Aorta (tissue), 1 donor: ENCODE measurements around a stretch of chr10.

DNA sequence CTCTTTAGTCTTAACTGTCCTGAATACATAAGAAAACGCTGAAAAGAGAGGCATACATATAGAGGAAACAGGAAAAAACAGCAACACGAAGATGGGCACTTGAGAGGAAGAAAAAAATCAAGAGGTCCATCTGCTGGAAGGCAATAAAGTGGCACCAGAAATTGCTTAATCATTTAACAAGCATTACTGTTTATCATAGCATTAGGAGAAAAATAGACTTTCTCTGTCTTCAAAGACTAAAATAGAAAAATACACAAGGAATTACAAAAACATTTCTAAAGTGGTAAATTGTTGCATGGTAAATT, 35.1 kb downstream of the NSUN6 start:
- PRO-cap, result no peak

GRCh38 chr10:18710024-18710417, 50.8 kb downstream of the ARL5B start:
- PRO-cap, result no peak

GRCh38 chr10:18737433-18737747, 78.2 kb downstream of the ARL5B start:
- PRO-cap, result no peak

DNA sequence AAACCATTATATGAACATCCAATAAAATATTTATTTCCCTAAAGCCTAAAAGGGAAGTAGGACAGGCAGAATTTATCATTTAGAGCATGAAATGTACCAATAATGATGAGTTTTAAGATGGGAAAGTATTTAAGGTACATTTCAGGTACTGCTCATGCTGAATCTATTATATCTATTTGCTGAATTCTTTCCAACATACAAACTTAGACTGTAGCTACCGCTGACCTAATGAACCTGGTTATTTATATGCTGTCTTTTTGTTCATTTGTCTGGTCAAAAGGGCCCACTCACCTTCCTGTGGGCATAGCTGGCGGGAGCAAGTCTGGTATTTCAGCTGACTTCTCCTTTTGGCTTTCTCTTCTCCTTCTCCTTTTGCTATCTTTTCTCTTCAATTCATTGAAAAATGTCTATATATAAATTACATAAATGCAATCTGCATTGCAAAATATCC, 9.4 kb downstream of the PLXDC2 start:
- PRO-cap, result no peak

- PRO-cap, result no peak
These were observed 48.4 kb downstream of the PLXDC2 start for GRCh38 chr10:19864507-19865096.

GRCh38 chr10:19921201-19921856, 105.1 kb downstream of the PLXDC2 start:
- PRO-cap, result no peak

GRCh38 chr10:20009282-20009976, 193.2 kb downstream of the PLXDC2 start:
- PRO-cap, result no peak

DNA sequence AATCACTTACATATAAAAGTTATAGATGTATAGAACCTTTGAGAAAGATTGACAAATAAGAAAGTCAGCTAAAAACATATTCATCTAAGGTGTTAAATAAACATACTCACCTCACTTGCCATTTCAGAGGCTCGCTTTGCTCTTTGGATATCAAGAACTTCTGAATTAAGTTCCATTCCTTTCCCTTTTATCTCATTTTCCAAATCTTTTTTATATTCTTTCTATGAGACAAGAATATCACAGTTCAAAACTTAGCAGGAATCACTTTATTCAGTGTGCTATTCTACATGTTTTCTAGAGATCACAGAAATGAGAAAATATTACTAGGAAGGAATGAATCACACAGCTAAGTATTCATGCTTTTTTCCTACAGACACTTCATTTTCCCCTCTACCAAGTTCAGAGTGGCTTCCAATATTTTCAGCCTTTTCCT, 56.5 kb downstream of the NEBL start:
- PRO-cap, result no peak

DNA sequence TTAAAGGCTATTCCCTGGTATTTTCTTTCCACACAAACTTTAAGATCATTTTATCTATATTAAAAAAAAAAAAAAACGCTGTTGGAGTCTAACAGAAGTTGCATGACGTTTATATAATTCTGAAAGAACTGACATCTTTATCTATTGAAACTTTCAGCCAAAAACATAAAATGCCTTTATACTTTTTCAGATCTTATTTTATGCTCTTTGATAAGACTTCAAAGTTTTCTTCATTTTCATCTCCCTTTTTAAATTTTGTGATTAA, 29.2 kb downstream of the NEBL start:
- PRO-cap, result no peak

GRCh38 chr10:20981972-20982264, 84.8 kb upstream of the NEBL start:
- PRO-cap, result no peak

- PRO-cap, result no peak
These were observed 180.6 kb upstream of the NEBL start for GRCh38 chr10:21077748-21078113.

DNA sequence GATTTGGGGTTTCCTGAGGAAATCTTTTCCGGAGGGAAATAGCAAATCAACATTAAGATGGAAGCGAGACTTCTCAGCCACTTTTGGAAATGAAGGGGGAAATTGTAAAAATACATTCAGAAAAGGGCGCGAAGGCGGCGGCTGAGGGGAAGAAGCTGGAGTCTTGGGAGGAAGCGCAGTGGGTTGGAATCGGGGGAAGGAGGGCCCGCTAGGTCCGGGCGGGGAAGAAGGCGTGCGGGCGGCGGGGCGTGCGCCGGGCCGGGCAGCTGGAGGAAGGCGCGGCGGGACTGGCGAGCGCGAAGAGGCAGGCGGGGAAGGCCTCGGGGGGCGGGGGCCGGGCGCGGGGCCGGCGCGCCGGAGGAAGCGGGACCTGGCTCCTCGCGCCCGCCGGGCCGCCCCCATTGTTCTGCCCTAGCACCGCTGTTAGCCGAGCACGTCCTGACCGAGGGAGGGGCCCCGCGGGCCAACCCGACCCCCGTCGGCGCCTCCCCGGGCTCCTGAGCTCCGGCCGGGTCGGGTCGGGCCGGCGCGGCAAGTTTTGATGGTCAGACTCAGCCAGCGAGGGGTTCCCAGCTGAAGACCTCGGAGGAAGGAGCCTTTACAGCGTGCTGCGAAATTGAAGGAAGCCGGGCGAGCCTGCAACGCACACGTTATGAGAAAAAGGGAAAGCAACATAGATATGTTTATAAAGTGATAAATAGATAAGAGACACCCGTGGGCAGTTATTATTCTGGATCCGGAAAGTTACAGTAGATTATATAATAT, 1.6 kb upstream of the SKIDA1 start:
- PRO-cap, result bidirectional peak, plus-strand start at position 211 of the sequence, minus-strand start at position 289 of the sequence; bidirectional peak, plus-strand start at position 439 of the sequence, minus-strand start at position 408 of the sequence

DNA sequence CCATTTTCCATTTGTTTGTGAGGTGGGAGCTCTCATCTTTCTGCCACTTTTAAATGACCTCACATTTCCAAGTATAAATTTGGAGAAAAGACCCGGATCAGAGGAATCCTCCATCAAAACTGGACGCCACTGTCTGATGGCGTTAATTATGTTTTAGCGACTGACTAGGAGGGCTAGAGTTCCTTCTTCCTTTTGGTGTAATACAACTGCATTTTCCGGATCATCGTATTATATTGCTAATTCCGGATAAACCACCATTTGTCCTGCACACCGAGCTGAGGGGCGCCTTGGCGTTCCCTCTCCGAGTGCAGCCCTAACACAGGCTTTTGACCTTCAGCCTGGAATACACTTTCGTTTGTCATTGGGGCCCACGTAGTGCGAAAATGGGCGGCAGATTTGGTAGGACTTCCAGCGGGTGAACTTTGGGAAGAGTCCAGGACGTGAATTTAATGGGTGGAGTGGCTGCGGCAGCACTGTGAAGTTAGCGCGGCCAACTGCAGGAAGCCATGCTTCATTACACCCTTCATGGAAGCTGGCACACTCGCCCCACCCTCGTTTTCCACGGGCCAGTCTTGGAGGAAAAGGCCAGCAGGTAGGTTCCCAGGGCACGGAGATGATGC, 672 bp upstream of the MLLT10 start:
- PRO-cap, result no peak

DNA sequence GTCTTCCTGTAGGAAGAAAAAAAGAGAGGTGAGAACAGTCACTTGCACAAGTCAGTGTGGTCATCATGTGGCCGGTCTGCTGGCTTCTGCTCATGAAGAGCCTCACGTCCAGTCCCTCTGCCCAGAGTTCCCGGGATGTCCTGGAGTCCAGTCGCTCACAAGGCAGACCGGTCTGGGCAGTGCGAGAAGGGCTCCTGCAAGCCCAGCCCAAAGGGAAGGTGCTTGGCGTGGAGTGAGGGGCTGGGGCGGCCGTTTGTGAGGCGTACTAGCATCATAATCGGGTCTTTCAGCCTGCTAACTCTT, 222.7 kb downstream of the MLLT10 start:
- PRO-cap, result no peak

GRCh38 chr10:22002656-22003610, 597 bp downstream of the DNAJC1 start:
- PRO-cap, result unidirectional peak, plus-strand start at chr10:22002719; unidirectional peak, plus-strand start at chr10:22002934; bidirectional peak, plus-strand start at chr10:22003480, minus-strand start at chr10:22003388

GRCh38 chr10:22230436-22230859, 12.6 kb upstream of the EBLN1 start:
- PRO-cap, result no peak

GRCh38 chr10:22513396-22514221, 168.3 kb downstream of the SPAG6 start:
- PRO-cap, result no peak

DNA sequence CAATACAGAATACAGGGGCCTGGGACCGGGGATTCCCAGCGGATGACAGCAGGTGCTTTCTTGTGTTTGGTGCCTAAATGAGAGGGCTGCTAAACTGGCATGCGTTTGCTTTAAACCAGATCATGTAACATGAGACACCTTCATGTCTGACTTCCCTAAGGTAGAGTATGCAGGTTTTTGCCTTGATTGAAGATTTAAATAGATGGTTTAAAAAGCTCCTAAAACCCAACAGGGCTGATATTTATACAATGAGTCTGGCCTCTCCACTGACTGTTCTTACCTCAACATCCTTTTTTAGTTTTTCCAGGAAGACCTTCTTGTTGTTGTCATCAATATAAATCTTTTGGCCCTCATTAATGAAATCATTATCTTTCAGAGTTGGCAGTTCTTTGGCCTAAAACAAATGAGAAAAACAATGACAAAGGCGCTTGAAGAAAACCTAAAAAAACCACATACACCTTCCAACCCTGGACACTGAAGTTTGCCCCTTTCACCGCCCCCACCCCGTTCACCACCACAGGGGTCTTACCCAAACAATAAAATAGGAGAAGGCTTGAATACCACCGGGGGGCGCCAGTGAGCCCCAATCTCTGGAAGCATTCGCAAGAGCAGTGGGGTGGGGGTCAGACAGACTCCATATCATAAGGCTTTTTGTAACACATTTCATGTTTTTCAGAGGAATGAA, 163.9 kb downstream of the PIP4K2A start:
- PRO-cap, result no peak

GRCh38 chr10:22632696-22633513, 81.5 kb downstream of the PIP4K2A start:
- PRO-cap, result no peak

GRCh38 chr10:22649314-22649961, 64.9 kb downstream of the PIP4K2A start:
- PRO-cap, result no peak